Hair follicular keratinocyte (primary cell): ENCODE measurements around a stretch of chr7.

DNA sequence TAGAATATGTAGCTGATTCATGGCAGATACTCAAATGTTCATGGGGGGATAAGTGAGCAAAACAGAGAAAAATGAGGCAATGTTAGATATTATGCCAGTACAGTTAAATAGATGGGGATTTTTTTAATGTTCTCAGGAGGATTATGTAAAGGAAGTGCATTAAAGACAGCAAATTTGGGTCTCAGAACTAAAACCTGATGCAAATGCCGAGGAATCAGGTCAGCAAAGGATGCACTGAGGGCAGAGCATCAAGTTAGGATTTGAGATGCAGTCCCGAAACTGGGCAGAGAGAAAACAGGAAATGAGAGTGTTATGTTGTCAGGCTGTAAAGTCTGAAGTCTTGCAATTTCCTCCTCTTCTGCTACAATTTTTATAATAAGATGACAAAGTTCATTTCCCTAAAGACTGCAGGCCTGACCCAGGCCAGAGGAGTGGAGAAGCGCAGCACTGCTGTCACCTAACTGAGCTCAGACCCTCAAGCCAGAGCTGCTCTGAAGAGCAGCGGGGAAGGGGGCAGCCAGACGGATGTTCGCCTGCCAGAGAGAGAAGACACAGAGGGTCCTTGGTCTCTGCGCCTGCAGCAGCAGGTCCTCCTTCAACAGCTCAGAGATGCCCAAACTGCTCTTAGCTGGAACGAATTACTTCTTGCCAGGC, 12.5 kb upstream of the AOAH start:
- RAMPAGE, long total RNA: no peak

- RAMPAGE, long total RNA: no peak
Observed at GRCh38 chr7:36780722-36781526, 56.6 kb upstream of the AOAH start.

- RAMPAGE, long total RNA: no peak
Observed at GRCh38 chr7:36950817-36951638, 226.7 kb upstream of the AOAH start.

DNA sequence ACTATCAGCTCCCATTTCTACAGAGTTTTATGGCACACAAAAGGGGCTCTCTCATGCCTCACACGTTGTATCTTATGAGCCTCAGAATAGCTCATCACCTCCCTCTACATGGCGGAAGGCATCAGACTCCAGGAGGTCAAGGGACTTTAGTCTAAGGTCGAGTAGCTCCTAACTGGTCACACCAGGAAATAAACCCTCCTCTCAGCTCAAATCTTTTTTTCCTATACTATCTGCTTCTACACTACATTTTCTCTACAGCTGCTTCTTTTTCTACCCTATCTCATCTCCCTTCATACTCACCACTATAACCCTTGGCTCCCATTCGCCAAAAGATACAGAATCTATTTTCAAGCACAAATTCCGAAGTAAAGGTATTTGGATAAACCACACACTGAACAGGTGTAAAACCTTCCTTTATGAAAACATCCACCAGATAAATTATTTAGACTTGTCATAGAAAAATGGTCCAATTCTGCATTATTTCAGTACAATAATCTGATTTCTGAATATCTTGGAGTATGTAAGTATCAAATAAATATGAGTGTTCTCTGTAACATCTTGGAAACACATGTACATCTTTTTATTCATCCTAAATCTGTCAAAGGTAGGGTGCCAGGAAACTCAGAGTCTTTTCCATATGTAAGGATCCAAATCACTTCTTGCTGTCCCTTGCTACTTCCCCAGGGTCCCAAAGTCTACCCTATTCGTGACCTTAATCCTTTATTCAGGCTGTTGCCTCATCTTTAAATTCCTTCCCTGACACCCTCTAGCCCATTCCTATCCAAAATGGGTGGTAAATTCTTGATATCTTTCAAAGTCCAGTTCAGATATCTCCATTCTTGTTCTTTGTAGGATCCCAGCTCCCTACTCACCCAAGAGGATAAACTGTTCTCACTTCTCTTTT, 231.0 kb upstream of the AOAH start:
- RAMPAGE, long total RNA: no peak

- RAMPAGE, long total RNA: no peak
Observed at GRCh38 chr7:36971970-36972613, 247.8 kb upstream of the AOAH start.

- RAMPAGE, long total RNA: no peak
Observed at GRCh38 chr7:37031720-37032555, 307.6 kb upstream of the AOAH start.

- RAMPAGE, long total RNA: no peak
Observed at GRCh38 chr7:37230343-37230616, 218.4 kb downstream of the ELMO1 start.

GRCh38 chr7:37353065-37353464, 95.6 kb downstream of the ELMO1 start:
- RAMPAGE, long total RNA: no peak

GRCh38 chr7:37480511-37481176, 32.0 kb upstream of the ELMO1 start:
- RAMPAGE, long total RNA: no peak

DNA sequence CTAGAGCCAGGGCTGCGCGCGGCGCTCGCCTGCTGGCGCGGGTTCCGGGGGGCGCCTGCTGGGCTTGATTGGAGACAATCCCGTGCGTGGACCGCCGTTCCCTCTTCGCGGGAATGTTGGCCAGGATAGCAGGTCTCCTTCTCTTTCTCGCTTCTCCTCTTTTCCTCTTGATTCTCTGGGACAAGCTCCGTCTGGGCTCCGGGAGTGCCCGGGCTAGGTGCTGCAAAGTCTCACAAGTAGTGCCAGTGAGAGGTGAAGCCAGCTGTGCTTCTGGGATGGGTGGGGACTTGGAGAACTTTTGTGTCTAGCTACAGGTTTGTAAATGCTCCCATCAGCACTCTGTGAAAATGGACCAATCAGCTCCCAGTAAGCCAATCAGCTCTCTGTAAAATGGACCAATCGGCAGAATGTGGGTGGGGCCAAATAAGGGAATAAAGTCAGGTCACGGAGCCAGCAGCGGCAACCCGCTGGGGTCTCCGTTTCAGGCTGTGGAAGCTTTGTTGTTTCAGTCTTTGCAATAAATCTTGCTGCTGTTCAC, 43.5 kb upstream of the ELMO1 start:
- RAMPAGE, long total RNA: no peak

DNA sequence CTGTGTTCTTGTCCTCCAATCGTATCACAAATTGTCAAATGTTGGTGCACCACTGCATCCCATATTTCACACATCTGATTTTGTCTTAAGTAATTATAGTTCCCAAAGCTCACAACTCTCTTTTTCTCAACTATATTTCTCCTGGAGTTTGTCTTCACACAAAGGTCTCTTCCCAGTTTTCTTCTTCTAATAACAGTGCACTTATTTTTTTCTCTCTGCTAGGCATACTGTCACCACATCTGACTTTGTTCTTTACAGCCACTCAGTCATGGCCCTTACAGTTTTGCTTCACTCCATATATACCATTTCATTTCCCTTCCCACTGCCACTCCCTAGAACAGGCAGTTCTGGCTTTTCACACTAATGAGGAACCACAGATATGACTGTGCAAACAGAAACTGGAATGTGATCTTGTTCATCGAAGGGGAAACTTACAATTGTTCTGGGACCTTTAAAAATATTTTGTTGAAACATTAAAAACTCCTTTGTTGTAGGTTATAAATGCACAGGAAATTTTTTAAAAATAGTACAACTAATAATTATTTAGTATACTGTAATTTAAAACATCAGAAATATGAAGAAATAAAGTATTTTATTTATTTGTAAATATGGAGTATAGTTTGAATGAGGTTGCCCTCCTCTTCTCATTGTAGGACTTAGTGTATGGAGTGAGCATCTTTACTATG, 67.3 kb downstream of the EPDR1 start:
- RAMPAGE, long total RNA: no peak

- RAMPAGE, long total RNA: no peak
Observed at GRCh38 chr7:38178695-38179286, 746 bp downstream of the STARD3NL start.

DNA sequence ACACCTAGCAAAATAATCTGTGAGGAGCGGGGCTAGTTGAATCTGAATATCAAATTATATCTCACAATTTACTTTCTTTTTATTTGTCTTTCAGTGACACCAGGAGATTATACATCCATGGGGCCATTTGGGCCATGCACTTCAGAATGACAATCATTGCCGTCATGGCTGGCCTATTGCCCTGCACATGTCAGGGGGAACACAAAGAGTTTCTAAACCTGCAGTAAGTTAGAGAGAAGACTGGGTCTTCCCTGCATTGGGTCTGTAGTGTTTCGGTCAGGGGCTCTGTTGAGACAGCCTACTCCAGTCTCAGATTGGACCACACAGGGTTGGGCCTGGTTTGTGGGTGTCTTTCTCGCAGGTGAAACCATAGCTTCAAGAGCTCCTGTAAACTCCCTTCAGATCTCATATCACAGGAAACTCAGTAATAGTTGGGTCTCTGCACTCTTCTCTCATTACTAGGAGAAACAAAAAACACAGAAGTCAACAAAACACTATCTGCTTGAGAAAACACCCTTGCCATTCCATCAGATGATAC, 102.6 kb downstream of the STARD3NL start:
- RAMPAGE, long total RNA: no peak

- RAMPAGE, long total RNA: no peak
Observed at GRCh38 chr7:38359271-38359724, 181.3 kb downstream of the STARD3NL start.

GRCh38 chr7:38672643-38673038, 41.5 kb upstream of the AMPH start:
- RAMPAGE, long total RNA: no peak

DNA sequence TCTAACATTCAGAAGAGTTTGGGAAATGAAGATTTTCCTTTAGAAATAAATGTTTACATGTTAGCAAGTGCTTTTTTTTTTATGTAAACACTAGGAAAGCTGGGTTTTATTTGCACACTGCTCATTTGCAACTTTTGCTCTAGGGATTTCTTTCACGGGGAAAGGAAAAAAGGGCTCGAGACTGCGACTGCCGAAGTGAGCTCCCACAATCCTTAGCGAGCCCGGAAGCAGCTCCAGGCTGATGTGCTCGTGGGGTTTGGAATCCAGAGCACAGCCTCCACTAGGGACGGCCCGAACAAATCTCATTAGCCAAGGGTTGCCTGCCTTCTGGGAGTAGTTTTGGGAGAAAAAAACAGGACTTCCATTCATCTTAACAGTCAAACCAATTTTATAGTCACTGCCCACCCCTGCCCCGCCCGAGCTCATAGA, 107.9 kb upstream of the YAE1 start:
- RAMPAGE, long total RNA: no peak

- RAMPAGE, long total RNA: no peak
Observed at GRCh38 chr7:39720636-39721335, 97.4 kb downstream of the RALA start.

GRCh38 chr7:39790960-39791396, 159.1 kb upstream of the CDK13 start:
- RAMPAGE, long total RNA: no peak

GRCh38 chr7:39987570-39988289, 37.7 kb downstream of the CDK13 start:
- RAMPAGE, long total RNA: no peak

- RAMPAGE, long total RNA: no peak
Observed at GRCh38 chr7:40087963-40088312, 46.5 kb downstream of the MPLKIP start.